Breast epithelium (tissue), 2 donors: Measurements from ENCODE around the gene HIVEP2.

DNA sequence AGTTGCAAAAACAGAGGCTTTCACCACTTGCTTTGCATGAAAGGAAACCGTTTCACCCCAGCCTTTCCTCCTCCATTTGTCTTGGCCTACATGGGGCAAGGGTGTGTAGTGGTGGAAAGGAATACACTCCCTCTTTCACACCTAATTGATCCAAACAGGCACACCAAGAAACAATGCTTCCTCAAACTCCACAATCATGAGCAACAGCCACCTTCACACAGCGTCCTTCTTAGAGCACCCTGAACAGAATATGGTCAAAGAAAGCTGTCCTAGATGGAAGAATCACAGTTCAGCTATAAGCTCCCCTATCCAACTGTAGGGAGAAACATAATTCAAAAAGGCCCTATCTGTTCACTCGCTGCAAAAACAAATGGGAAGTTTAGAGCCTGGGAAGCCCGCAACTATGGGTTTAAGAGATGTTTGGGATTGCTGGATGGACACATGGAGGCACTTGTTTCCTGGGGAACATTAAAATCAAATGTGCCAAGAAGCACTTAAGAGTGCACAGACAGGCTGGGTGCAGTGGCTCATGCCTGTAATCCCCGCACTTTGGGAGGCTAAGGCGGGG, 10.1 kb downstream of the HIVEP2 start:
- PRO-cap, result no peak
- RAMPAGE, long total RNA, 2 experiments, result no peak in any of the 2 experiments

DNA sequence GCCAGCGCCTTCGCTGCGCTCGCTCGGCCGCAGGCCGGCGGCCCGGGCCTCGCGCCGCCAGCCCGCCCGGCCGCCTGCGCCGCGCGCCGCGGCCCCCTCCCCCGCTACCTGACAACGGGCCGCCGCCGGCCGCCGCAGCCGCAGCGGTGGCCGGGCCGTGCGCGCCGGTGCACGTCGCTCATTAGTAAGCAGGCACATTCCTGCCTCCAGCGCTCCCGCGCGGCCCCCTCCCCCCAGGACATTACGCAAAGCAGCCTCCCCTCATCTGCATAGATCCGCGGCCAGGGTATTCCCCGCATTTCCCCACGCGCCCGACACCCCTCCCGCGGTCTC, at the start of gene HIVEP2:
Gene HIVEP2 (minus strand): TSS at position 186 of the 333 bp plus-strand sequence.
- PRO-cap, result bidirectional peak, plus-strand start outside the sequence, minus-strand start at position 183 of the sequence
- RAMPAGE, long total RNA, 2 experiments, result no peak in any of the 2 experiments

DNA sequence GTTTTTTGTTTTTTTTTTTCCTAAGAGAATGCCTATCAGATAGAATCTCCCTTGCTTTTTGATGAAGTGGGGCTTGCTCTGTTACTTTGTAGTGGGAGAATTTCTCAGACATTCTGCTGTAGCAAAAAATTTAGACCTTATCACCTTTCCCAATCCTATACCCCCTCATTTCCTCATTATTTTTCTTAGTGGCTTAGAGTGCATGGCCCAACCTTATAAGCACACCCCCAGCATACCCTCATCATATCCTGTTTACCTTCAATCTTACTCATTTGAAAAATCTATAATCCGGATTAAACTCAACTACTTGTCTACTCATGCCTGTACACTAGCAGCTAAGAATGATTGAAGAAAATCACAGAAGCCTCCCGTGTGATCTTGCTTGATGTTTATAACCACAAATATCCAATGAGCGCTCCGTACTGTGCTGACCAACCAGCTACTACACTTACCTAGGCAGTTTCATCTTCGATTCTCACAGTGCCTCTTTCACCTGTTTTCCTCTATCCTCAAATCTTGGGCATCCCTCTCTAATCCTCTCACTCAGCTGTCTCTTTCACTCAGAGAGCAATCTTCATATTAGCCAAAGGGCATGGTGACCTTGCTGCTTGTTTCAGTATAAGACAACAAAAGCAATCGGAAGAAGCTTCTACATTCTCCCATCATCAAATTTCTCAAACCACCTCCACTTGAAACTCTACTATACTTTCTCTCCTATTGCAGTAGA, 36.6 kb downstream of the AIG1 start:
- PRO-cap, result no peak
- RAMPAGE, long total RNA, 2 experiments, result no peak in any of the 2 experiments

DNA sequence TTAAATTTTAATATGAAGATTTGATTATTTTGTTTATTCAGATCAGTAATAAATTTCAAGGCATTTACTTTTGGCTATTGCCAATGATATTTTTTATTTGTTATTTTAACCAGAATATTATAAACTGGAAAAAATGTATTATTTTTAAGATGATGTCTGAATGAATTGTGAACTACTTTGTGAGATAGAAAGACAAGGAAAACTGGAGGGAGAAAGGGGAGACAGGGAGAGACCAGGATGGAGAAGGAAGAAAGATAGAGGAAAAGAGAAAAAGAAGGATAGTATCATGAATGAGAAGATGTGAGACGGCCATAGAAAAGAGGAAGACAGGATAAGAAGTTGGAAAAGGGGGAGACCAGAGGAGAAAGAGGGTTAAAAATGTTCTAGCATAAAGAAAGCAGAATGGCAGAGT, 120.8 kb downstream of the AIG1 start:
- PRO-cap, result no peak
- RAMPAGE, long total RNA, 2 experiments, result no peak in any of the 2 experiments

- PRO-cap, result no peak
- RAMPAGE, long total RNA, 2 experiments, result no peak in any of the 2 experiments
Measured at GRCh38 chr6:143451203-143451402, 498 bp downstream of the PEX3 start.

- PRO-cap, result no peak
- RAMPAGE, long total RNA, 2 experiments, result no peak in any of the 2 experiments
Measured at GRCh38 chr6:143514862-143515593, 3.5 kb upstream of the FUCA2 start.

DNA sequence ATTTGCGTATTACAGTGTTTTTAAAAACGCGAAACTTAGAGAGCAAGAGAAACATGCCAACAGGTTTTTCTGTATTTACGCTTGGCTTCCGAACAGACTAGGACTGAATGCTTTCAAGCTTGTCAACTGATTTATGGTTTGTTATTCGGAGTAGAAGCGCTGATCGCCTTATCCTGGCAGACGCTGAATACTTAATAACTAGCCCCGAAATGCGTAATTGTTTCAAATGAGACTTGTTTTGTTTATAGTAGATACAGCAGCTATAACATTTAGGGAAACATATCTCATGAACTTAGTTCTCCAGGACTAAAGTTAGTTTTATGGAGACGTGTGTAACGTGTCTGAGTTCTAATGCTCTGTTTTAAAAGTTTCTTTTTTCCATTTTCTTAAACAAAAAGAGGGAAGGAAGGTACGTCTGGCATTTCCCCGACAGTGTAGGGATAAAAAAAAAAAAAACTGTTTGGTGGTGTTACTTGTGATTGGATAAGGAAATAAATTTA, 785 bp downstream of the PHACTR2 start:
- PRO-cap, result no peak
- RAMPAGE, long total RNA, 2 experiments, result no peak in any of the 2 experiments

GRCh38 chr6:143679003-143679649, 1.4 kb downstream of the PHACTR2 start:
- PRO-cap, result no peak
- RAMPAGE, long total RNA, 2 experiments, result no peak in any of the 2 experiments

- PRO-cap, result no peak
- RAMPAGE, long total RNA, 2 experiments, result no peak in any of the 2 experiments
Measured at GRCh38 chr6:143692095-143692580, 14.4 kb downstream of the PHACTR2 start.

DNA sequence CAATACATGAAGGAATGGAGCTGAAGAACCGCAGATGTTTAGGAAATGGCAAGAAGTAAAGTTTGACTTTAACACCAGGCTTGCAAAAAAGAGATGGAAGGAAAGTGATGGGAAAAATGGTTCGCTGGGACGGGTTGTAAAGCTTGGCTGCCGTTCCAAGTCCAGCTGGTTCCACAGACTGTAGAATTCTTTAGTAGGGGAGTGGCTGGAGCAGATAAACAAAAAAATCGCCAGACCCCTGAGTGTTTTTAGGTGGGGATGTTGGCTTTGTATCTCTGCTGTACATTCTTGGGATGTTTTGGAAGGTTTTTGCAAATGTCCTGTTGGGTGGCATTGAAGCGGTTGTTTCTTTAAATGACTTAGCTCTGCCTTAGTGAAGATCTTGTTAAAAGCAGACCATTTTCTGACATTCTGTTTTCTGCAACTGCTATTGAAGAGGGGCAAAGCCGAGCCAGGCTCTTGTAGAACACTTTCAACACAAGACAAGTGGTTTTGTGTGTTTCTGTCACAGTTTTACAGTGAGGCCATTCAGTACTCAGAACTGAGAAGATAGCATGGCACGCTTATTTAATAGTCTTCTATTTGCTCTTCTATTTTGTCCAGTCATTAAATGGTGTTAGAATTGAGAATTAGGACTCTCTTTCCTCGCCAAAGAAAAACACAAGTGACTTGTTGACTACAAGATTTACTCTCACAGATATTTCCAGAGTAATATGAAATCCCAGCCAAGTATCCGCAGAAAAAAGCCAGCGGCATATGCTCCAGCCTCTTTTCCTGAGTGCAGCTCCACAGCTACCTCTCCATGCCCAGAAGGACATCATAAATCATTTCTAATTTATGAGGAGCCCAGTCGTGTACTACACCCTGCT, 65.7 kb downstream of the PHACTR2 start:
- PRO-cap, result no peak
- RAMPAGE, long total RNA, 2 experiments, result no peak in any of the 2 experiments

DNA sequence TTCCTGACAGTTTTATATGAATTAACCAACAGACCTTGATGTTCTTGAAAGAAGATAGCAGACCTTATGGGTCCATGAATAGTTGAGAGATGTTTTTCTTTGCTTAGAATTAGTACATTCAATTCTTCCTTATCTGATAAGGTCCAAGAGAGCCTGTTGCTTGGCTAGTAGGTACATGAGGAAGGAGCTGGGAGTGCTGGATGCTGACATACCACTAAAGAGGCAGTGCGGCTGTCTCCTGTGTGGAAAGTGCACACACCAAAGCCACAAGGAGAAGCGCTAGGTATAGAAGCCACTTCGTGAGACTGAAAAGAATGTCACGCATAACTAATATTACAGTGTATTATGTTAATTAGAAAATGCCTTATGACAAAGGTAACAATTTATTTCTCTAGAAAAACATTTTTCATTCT, 77.7 kb downstream of the PHACTR2 start:
- PRO-cap, result no peak
- RAMPAGE, long total RNA, 2 experiments, result no peak in any of the 2 experiments

DNA sequence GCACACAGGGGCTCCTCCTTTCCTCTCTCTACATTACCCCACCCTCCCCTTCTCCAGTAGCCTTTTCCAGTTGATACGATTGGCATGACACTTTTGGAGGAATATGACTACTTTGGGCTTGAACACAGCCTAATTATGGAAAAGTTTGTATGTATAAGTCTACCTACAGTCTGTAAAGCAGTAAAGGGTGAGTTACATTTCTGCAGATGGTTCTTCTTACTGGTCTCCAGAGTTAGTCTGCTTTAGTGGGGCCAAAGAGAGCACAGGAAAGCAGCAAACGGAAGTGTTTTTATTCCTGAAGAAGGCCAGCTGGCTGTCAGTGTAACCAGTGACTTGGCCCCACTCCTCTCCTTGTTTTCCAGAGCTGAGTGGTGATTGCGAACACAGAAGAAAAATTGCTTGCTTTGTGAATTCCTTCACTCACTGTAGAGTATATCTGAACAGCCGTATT, 37.5 kb downstream of the ZC2HC1B start:
- PRO-cap, result no peak
- RAMPAGE, long total RNA, 2 experiments, result no peak in any of the 2 experiments

GRCh38 chr6:144152783-144153962, 2.9 kb downstream of the STX11 start:
- PRO-cap, result no peak
- RAMPAGE, long total RNA, 2 experiments, result no peak in any of the 2 experiments

GRCh38 chr6:144170049-144170628, 19.8 kb downstream of the STX11 start:
- PRO-cap, result no peak
- RAMPAGE, long total RNA, 2 experiments, result no peak in any of the 2 experiments

GRCh38 chr6:144215762-144217094, 65.9 kb downstream of the STX11 start:
- PRO-cap, result bidirectional peak, plus-strand start at chr6:144216541, minus-strand start at chr6:144216239
- RAMPAGE, long total RNA, 2 experiments, result no peak in any of the 2 experiments

DNA sequence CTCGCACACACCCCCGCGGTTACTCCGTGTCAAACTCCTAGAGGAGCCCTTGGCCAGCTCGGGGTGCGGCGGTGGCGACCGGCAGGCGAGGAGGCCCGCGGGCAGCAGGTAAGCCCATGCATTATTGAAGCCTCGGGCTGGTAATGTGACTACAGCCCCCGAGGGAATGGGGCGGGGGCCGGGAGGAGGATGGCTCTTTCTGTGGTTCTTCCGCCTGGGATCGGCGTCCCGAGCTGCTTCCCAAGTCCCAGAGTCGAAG, 508 bp downstream of the UTRN start:
- PRO-cap, result bidirectional peak, plus-strand start at position 56 of the sequence, minus-strand start outside the sequence
- RAMPAGE, long total RNA, 2 experiments, result no peak in any of the 2 experiments

GRCh38 chr6:144285973-144286618, 961 bp downstream of the UTRN start:
- PRO-cap, result bidirectional peak, plus-strand start at chr6:144286324, minus-strand start at chr6:144286168; unidirectional peak, minus-strand start at chr6:144286545
- RAMPAGE, long total RNA, 2 experiments, result start-site peak on the plus strand in 2 of 2 experiments, at chr6:144286287-144286562 at its widest, 60 to 136 reads per replicate

DNA sequence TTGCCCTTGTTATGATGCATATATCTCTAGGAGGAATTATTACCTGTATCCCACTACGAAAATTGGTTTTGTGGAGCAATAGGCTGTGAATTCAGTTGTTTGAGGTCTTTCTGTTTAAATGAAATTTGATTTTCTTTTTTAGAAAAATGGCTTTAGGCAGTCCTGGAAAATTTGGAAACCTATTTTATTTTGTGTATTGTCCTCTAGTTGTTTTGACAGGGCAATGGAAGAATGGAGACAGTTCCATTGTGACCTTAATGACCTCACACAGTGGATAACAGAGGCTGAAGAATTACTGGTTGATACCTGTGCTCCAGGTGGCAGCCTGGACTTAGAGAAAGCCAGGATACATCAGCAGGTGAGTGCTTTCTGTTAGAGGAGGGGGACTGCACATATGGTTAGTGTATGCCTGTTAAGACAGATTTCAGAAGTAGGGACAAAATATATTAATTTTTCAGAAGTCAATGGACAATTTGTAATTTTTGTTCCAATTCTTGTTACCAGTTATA, 245.8 kb downstream of the UTRN start:
- PRO-cap, result no peak
- RAMPAGE, long total RNA, 2 experiments, result no peak in any of the 2 experiments

GRCh38 chr6:144543254-144543779, 258.2 kb downstream of the UTRN start:
- PRO-cap, result no peak
- RAMPAGE, long total RNA, 2 experiments, result no peak in any of the 2 experiments

DNA sequence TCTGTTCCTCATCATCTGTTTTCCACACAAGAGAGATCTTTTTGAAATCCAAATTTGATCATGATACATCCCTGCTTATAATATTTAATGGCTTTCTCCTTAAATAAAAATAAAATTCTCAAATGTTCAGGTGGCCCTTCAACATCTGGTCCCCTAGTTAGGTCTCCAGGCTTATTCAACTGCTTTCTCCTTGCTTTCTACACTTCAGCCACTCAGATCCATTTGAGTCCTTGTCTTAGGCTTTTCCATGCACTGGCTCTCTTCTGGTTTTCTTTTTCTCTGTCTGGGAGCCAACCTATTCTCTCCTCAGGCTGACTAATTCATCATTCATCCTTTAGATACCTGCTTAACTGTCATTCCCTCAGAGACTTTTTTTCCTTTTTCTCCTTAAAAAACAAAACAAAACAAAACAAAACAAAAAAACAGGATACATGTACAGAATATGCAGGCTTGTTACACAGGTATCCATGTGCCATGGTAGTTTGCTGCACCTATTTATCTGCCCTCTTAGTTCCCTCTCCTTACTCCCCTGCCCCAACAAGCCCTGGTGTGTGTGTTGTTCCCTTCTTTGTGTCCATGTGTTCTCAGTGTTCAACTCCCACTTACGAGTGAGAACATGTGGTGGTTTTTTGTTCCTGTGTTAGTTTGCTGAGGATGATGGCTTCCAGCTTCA, 56.6 kb downstream of the SHPRH start:
- PRO-cap, result no peak
- RAMPAGE, long total RNA, 2 experiments, result no peak in any of the 2 experiments